Epidermal melanocyte (primary cell): ENCODE measurements around the genes INAFM2 and IVD.

- RRBS: no CpG with 5 or more reads among the region's 8 CpGs
These were observed 217.2 kb upstream of the THBS1 start for GRCh38 chr15:39363575-39364183.

DNA sequence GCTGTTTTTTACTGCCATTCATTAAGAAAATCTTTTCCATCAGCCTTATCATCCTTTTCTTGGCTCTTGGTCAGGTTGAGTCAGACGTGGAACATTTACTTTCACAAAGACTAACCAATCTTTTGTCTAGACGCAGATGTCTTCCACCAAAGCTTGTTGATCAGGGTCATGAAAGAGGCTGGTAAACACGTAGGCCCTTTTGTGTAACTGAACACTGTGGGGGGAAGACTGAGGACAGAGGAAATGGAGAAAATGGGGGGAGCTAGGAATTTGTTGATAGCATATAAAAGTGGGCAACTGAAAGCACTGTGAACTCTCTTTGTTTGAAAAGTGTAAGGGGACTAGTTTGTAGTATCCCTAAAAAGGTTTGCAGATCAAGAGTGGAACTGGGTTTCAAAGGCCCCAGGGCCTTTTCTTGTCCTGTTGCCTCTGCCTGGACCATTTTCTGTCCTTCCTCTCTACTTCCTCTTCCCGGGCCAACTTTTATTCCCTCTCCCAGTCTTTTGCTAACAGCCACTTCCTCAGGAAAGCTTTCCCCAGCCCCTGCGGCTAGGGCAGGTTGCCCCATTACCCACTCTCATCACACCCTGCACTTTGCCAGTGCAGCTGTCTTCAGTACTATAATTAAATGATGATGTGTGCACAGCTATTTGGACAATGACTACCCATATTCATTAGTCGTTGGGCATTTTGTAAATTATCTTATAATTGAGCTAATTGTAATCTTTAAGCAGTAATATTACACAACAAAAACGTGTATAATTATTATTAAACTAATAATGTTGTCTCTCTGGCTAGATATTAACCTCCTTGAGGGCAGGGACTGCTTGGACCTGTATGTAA is 150.6 kb upstream of the THBS1 start:
- RRBS: no CpG with 5 or more reads among the region's 7 CpGs

DNA sequence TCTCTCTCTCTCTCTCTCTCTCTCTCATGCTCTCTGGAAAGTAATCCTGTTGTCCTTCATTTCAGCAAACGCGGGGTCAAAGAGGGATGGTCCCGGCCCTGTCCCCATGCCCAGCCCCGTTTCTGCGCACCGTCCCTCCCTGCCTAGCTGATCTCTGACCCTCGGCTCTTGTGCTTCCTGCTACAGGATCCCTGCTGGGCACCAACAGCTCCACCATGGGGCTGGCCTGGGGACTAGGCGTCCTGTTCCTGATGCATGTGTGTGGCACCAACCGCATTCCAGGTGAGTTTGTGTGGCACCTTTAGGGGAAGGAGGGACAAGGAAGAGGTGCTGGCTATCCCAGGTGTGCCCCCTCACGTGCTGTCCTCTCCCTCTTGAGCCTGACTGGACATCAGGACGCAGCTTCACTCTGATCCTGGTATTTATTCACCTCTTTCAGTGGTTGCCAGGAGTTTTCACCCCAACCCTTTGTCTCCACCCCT is 805 bp downstream of the THBS1 start:
- RRBS: no CpG with 5 or more reads among the region's 11 CpGs

GRCh38 chr15:39587642-39588388 is 6.9 kb downstream of the THBS1 start:
- RRBS: no CpG with 5 or more reads among the region's 12 CpGs

- RRBS: no CpG with 5 or more reads among the region's 4 CpGs
These were observed 83.8 kb downstream of the FSIP1 start for GRCh38 chr15:39698731-39699367.

DNA sequence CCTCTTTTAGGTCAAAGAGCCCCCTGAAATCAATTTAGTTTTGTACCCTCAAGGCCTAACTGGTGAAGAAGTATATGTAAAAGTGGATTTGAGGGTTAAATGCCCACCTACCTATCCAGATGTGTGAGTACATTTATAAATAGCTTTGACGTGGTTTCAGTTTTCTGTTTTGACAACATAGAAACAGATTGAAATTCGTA is 5.5 kb downstream of the EIF2AK4 start:
- RRBS: no CpG with 5 or more reads among the region's 2 CpGs

- RRBS: no CpG with 5 or more reads among the region's 7 CpGs
These were observed 15.1 kb downstream of the EIF2AK4 start for GRCh38 chr15:39948938-39949419.

DNA sequence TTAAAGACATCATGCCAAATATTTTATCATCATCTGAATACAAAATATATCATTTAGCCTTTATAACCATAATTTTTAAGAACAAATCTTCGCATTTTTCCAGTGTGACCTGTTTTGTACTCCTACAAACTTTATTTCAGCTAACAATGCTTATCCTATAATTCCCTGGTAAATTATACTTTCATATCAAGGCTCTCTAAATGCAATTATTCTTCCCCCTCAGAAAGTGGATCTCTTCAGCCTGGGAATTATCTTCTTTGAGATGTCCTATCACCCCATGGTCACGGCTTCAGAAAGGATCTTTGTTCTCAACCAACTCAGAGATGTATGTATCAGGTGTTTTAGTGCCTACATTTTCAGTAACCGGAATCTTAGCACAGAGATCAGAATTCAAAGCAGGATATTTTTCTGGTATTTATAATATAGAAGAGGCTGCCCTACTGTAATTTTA is 42.2 kb downstream of the SRP14 start:
- RRBS: no CpG with 5 or more reads among the region's 3 CpGs

GRCh38 chr15:40048335-40048872 is 9.4 kb upstream of the SRP14 start:
- RRBS: no CpG with 5 or more reads among the region's 7 CpGs

DNA sequence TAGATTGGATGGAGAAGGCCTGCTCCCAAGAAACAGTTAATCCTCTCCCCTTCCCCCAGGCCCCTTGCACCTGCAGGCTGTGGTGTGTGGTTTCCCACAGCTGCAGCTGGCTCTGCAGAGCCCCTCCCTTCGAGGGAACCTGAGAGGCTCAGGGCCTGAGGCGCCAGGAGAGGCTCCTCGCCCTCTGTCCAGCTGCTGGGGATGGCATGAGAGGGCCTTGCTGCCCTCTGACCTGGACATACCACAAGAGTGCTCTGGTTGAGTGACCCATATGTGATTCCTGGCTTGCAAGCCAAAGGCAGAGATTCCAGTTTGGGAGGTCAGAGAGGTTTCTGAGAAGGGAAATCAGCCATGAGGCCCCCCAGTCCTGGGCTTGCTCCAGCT is 15.8 kb upstream of the SRP14 start:
- RRBS: no CpG with 5 or more reads among the region's 3 CpGs

DNA sequence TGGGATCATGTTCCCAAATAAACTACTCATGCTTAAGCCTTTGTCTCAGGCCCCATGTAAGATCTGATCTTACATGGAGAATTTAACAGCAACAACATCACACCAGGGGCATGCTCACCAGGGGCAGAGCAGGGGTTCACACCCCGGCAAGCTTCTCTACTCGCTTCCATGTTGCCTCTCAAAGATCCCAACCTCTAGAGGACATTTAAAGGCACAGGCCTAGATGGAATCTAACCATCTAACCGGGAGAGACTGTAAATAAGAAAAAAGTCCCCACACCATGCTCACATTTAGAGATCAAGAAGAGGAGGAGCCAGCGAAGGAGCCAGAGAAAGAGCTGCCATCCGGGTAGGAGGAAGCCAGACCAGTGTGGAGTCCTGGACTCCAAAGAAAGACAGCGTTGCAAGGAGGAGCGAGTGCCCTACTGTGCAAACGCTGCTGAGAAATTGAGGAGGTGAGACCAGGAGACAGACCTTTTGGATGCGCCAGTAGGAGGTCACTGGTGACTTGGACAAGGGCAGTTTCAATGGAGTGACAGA is 21.5 kb upstream of the SRP14 start:
- RRBS: 78% methylated on average over 5 of the region's 9 CpGs

DNA sequence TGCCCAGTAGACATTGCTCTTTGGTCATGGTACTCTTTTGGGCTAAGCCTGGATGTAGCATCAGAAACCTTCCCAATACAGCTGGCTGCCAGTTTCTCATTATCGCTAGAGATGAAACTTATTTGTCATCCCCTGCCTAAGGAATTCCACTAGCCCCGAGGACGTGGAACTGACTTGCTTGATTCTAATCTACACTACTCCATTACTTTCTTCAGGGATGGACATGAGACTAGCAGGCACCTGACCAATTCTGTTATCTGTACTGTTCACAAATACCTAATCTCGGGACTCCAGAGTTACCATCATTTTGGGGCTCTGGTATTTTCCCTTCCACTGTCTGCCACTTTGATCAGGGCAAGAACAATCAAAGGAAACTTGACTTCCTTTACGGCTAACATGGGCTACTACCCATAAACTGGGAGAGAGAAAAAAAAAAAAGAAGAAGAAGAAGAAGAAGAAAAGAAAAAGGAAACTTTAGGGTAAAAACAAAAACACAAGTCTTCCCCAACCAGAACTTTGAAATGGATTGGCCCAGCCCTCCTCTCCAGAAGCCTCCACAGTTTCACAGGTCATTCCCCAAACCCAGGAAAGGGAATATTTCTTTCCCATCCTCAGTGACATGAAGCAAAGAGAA is 27.8 kb downstream of the BMF start:
- RRBS: no CpG with 5 or more reads among the region's 5 CpGs

DNA sequence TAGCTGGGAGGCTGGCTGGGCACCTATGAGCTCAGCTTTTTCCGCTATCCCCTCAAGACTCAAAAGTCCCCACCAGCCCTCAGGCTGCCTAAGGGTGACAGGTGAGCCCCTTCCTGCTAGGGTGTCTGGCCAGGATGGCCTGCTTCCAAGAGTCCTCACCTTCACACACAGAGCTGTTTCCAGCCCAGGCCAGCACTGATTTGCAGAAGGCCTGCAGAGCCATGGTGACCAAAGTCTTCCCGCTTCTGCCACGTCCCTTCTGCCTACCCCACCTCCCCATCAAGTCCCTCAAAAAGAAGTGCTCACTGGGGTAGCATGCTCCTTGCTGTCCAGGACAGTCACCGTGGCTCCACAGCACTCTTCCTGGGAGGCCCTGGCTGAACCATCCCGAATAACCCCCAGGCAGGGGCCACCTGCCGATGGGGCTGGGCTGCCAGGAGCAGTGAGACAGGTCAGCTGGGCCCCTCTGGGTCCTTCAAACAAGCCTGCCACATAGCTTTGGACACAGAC is 20.4 kb downstream of the BMF start:
- RRBS: no CpG with 5 or more reads among the region's 6 CpGs

GRCh38 chr15:40102944-40103776 is 5.5 kb downstream of the BMF start:
- RRBS: 5% methylated on average over 3 of the region's 27 CpGs

DNA sequence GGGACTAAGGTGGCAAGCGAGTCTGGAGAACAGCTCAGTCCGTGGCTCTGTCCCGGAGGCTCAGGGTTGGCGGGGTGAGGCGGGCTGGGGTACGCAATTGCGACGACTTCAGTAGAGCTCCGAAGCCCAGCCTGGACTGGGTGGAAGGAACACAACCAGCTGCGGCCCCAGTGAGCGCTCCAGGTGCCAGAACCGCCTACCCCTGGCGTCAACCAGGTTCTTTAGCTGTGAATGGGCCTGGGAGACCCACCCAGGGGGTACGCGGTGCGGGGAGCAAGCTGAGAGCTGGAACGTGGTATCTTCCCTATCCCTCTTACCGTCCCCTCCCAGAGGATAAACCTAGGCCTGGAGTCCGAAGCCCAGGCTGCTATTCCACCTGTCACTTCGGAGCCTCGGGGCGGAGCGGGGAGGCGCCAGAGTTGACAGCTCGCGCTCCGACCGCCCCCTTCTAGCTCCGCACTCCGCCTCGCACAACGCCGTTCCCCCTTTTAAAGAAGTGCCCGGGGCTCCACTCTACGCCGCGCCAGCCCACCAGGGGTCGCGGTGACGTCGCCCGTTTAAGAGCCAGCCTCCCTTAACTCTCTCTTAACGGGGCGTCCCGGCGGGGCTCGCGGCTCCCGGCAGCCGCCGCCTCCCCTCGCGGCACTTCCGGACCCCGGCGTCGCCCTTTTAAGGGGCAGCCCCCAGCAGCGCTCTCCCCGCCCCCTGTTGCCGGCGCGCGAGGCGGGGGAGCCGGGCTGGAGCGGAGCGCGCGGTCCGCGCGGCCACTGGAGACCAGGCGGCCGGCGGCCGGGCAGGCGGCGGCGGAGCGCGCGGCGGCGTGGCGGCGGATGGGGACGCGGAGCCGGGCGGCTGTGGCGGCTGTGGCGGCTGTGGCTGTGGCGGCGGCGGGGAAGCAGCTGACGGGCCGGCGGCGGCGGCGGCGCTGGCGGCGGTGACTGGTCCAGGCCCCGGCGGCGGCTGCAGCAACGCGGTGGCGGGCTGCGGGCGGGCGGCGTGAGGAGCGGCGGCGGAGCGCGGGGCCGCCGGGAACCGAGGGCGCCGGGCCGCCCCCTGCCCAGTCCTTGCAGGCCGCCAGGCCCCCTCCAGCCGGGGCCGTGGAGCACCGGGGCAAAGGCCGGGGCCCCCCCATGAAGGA is at the start of gene INAFM2:
Gene INAFM2, plus strand, starts transcription at position 767 of the 1,138 bp plus-strand sequence.
- RRBS: 2% methylated on average over 72 of the region's 130 CpGs

- RRBS: no CpG with 5 or more reads among the region's 17 CpGs
These were observed 2.1 kb downstream of the CCDC9B start for GRCh38 chr15:40338265-40339453.

DNA sequence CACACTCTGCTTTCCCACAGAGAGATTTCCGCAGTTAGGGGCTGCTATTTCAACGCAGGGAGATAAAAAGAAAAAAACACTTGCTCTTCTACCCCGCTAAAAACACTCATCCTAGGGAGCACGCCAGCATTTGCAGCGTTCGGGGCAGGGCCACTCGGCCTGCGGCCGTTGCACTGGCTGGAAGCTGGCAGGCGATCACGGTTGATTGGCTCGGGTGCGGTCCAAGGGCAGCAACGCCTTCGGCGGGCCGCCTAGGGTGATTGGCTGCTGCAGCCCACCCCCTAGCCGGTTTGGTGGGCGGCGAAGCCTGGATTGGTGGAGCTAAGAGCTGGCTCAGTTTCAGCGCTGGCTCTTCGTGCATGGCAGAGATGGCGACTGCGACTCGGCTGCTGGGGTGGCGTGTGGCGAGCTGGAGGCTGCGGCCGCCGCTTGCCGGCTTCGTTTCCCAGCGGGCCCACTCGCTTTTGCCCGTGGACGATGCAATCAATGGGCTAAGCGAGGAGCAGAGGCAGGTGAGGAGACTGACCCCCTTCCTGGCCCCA is at the start of gene IVD:
Gene IVD, plus strand, starts transcription at position 336 of the 542 bp plus-strand sequence.
- RRBS: no CpG with 5 or more reads among the region's 37 CpGs

DNA sequence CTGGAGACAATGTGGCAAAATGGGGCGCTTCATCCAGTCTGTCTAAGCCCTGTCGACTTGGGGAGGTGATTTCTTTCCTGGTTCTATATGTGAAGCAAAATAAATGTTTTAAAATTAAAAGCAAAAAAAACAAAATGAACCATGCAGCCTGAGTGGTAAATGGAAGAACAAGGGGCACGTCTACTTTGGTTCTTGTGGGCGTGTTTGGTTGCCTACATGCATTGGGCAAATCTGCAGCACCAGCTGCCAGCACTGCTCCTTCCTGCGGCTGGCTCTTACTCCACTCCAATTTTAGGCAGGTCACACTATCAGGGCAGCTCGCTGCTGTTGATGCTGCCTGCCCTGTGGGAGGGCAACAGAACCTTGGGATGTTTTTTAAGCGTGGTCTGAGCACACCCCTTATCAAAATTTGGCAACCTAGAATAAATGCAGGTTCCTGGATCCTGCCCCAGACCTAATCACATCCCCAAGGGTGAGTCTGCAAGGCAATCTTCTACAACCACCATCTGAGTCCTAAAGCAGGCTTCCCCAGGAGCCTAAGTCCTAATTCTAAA is 15.7 kb downstream of the IVD start:
- RRBS: no CpG with 5 or more reads among the region's 7 CpGs

- RRBS: 12% methylated on average over 4 of the region's 26 CpGs
These were observed 16.2 kb downstream of the IVD start for GRCh38 chr15:40421783-40422175.

- RRBS: no CpG with 5 or more reads among the region's 13 CpGs
These were observed 3.5 kb upstream of the BAHD1 start for GRCh38 chr15:40437076-40437831.